Occipital lobe (tissue), 2 donors: ENCODE results near the genes MIOS, ENSG00000226690 and SCIN.

GRCh38 chr7:6460311-6461263 lies 12.8 kb upstream of the DAGLB start:
- RAMPAGE, long total RNA, result no peak

DNA sequence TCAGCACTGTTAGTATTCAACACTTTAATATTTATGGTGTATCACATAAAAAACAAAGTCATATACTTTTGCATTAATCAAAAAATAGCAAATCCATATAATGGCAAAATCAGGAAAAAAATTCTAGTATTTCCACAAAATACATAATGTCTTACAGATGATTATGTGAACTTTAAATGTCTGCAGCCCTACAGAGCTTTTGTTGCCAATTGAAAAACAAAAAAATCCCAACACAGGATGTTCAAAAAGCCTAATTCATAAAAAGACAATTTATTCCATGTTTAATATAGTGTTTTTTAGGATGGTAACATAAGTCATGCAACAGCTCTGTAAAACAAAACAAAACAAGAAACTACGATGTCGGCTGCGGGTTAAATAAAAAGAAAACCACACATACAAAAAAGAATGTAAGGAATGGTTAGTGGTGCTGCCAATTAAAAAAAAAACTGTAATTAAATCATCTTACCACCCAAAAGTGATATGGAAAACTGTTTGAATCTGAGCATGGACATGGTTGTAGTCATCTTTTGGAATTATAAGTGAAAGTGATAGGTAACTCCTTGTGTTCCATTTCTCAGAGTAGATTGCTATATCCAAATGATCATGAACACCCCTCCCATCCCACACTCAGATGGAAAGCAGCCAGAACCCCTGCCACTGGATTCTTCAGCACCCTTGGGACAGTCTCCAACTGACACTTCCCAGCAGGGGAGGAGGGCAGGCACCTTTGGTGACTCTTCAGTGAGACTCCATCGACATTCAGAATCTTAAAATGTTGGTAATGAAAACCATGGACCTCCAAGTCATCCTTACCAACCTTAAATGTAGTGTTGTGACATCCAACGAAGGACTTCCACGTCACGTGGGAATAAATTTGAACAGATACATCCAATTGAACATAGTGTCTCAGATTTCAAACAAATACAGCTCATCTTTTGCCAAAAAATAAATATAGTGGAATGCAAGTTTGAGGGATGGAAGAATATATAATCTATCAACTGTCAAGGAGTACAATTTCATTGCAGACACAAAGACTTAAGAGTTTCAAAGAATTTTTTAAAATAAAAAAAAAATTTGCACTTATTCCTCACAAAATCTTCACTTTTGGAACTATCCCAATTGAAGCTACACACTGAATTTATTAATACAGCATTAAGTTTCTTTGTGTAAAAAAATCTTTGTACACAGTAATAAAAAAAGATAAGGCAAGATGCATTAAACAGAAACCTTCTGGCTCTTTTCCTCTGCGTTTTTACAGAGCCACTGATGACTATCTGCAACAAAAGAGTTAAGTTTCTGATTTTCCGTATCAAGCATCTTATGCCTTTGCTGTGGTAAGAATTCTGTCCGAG lies 14.5 kb upstream of the DAGLB start:
- RAMPAGE, long total RNA, result no peak

- RAMPAGE, long total RNA, result no peak
Measured at GRCh38 chr7:6729270-6729978, 22.7 kb upstream of the ZNF12 start.

GRCh38 chr7:7216341-7216978 lies 34.1 kb downstream of the C1GALT1 start:
- RAMPAGE, long total RNA, result no peak

GRCh38 chr7:7372967-7373652 lies 162.6 kb downstream of the COL28A1 start:
- RAMPAGE, long total RNA, result no peak

- RAMPAGE, long total RNA, result no peak
Measured at GRCh38 chr7:7477686-7477885, 58.1 kb downstream of the COL28A1 start.

GRCh38 chr7:7513243-7513528 lies 22.5 kb downstream of the COL28A1 start:
- RAMPAGE, long total RNA, result no peak

DNA sequence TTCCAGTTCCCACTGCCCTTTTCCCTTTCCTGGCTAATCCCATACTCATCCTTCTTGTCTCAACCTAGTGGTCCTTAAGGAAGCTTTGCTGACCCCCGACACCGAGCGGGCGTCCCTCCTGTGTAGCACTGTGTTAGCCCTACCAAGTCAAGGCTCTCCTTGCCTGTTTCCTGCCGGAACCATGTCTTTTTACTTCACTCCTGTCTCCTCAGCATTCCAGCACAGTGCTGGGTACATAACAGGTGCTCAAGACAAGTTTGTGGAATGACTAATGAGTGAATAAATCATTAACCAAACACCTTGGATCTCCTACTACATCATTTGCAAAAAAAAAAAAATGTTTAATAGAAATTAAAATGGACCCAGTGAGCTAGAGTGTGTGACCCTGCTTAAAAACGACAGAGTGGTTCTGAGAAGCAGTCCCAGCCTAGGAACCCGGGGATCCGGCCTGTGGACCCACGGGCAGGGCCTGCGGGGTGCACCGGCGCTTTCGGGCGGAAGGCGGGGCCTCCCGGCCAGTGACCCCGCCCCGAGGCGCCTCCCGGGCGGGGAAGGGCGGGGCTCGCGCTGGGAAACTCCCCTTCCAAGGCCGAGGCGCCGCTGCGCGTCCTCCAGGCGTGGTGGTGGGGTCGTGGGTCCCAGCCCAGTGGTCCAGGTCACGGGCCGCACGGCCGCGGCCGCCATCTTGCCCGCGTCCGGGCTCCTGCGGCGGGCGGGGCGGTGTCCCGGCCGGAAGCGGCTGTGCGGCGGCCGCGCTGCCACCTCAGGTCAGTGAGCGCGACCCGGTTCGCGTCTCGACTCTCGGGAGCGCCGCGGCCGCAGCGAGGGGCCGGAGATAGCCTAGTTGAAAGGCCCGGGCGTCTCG lies at the start of gene MIOS:
Gene MIOS (plus strand): TSS at position 579 of the 865 bp plus-strand sequence.
- RAMPAGE, long total RNA, result no peak

- RAMPAGE, long total RNA, result no peak
Measured at GRCh38 chr7:7639805-7640268, 715 bp upstream of the UMAD1 start.

DNA sequence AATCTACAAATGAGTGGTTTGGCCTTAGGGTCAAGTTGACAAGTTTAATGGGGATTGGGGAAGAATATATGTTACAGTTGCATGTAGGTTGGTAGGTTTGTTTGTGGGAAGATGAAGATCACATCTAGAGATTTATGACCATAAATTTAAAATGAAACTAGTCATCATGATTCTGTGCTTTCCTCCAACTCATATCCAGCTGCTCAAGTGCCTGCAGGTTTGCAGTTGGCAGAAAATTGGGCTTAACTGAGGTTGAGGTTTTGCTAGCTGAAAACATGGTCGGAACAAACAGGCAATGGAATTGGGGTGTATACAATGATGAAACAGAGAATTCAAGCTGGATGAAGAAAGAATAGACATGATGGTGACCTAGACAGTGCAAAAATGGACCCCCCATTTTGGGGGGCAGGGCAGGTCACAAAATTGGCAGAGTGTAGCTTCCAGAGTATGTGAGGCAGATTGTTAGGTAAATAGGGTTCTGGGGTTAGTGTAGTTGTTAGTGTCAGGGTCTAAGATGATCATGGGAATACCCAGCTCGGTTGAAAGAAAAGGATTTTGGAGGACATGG lies 121.4 kb upstream of the RPA3 start:
- RAMPAGE, long total RNA, result no peak

GRCh38 chr7:8115348-8115802 lies 146.6 kb downstream of the ICA1 start:
- RAMPAGE, long total RNA, result no peak

DNA sequence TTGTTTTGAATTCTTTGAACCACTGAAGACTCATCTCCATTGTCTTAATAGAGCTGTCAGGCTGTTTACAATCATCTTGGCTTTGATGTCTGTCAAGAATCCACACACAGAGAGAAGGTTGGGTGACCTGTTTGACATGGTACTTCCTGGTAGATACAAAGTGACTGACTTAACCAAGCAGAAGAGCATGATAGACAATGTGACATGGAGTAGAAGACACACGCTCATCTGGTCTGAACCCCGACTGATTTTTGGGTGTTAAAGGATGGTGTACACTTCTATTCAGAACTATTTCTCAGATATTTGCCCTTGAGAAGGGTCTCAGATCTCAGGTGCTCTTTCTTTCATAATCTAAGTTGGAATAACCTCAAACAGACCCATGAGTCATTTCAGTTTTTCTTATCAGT lies 46.5 kb upstream of the NXPH1 start:
- RAMPAGE, long total RNA, result no peak

DNA sequence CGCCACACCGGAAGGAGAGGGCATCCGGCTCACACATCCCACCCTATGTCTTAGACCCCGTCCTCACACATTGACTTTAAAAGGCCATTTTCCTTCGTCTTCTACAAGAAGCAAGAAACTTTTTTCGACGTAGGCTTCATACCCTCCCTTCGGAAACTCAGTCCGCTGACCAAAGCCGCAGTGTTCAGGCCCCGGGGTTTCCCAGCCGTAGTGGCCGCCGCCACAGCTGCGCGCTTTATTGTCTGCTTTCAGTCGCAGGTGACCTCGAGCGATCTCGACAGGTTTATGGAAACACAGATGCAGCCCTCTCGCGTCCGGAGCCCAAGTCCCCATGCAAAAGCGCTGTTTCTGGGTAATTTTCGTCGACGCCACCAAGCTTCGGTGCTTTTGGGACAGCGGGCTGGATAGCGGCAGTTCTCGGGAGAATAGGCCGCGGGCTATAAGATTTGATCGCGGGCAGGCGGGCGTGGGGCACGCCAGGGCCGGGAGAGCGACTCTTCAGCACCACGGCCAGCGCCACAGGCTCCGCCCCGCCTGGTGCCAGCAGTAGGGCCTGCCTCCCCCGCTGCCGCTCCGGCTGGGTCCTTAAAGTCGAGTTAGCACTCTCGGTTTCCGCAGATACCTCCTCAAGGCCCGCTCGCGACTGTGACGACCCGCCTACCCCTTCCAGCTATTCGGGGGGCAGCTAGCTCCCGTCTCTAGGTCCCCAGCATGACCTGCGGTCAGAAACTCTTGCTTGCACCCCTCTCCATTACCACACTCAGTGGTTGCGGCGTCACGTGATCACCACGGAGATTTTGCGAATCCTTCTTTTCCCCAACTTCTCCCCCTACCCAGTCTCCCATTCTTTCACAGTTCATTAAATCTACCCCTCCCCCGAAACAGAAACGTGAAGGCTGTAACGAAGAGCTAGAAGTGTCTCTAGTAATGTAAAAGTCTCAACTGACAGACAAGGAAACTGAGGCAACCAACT lies 9.4 kb downstream of the NXPH1 start:
- RAMPAGE, long total RNA, result no peak

GRCh38 chr7:9889201-9889748 lies 1050.7 kb downstream of the NDUFA4 start:
- RAMPAGE, long total RNA, result no peak

GRCh38 chr7:10981931-10983320 lies 8.8 kb downstream of the PHF14 start:
- RAMPAGE, long total RNA, result no peak

GRCh38 chr7:11028415-11029023 lies 54.8 kb downstream of the PHF14 start:
- RAMPAGE, long total RNA, result no peak

- RAMPAGE, long total RNA, result no peak
Measured at GRCh38 chr7:11522063-11522514, 309.9 kb downstream of the THSD7A start.

GRCh38 chr7:12504386-12504585 lies at the start of gene ENSG00000226690:
ENSG00000226690 (plus strand) TSS chr7:12504441.
- RAMPAGE, long total RNA, result no peak

GRCh38 chr7:12556386-12556734 lies 14.2 kb upstream of the SCIN start:
- RAMPAGE, long total RNA, result no peak

- RAMPAGE, long total RNA, result no peak
Measured at GRCh38 chr7:12569942-12570960, at the start of gene SCIN. SCIN (plus strand) TSS chr7:12570720.